ENCODE measurements around a stretch of chr5.

DNA sequence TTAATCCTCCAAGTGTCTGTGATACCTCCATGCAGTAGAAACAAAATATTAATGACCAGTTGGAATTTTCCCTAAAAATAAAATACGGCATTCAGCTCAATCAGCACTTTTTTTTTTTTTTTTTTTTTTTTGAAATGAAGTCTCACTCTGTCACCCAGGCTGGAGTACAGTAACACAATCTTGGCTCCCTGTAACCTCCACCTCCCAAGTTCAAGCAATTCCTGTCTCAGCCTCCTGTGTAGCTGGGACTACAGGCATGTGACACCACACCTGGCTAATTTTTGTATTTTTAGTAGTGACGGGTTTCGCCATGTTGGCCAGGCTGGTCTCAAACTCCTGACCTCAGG lies 48.4 kb downstream of the WDR41 start:
- RRBS = no CpG with 5 or more reads among the region's 3 CpGs

DNA sequence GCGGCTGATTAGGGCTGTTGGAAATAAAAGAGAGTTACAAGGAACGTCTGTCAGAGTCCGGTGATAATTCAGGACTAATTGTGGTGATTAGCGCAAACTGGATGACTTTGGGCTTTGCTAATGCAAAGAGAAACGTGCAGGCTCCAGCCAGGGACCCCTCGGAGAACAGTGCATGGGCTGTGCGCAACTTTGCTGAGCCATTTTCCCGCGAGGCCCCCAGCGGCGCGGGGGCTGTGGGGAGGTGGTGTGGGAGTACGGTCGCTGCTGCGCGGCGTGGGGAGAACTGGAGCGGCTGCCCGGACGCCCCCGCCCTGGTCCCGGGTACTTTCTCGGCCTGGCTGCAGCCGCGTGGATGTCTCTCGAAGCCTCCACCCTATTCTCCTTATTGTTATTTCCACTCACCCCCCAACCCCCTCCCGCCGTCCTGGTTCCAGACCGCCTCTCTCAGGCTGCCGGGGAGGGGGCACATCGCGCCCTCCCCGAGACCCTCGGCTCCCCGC lies 68.4 kb upstream of the TBCA start:
- RRBS = 74% methylated on average over 4 of the region's 35 CpGs

- RRBS = no CpG with 5 or more reads among the region's 14 CpGs
These were observed 88.9 kb upstream of the TBCA start for GRCh38 chr5:77864861-77865600.

DNA sequence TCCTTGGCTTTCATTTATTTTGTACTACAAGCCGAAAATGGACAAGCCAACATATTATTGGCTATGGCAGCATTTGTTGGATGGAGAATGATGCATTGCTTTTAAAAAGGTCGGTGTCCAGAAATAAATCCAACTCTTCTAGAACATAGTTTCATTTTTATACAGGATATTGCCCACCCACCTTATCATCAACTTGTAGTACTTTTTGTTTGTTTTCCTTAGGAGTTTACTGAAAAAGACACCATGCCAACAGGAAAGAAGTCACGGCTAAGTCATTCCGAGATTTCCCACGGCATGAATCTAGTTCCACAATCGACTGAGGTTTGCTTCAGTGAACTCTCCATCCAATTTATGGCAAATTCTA lies 237.6 kb downstream of the AP3B1 start:
- RRBS = no CpG with 5 or more reads among the region's 6 CpGs

DNA sequence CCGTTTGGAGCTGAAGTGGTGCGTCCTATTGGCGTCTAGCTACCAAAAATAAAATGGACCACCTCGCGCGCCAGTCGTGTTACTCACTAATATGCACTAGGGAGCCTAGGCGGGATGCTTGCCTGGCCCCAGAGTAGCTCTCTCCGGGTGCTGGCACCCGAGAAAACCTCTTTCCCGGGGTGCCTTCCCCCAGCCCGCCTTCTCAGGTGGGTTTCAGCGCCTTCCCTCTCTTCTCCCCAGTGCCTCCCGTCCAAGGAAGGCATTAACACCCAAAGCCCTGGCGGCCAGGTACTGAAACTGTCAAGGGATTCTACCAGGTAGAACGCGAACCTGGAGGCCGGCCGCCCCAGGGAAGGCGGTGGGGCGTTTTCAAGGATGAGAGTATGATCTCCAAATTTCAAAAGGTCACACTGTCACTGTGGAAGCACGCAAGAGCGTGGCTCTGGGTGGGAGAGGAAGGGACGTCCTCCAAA lies 1.1 kb upstream of the AP3B1 start:
- RRBS = no CpG with 5 or more reads among the region's 24 CpGs

DNA sequence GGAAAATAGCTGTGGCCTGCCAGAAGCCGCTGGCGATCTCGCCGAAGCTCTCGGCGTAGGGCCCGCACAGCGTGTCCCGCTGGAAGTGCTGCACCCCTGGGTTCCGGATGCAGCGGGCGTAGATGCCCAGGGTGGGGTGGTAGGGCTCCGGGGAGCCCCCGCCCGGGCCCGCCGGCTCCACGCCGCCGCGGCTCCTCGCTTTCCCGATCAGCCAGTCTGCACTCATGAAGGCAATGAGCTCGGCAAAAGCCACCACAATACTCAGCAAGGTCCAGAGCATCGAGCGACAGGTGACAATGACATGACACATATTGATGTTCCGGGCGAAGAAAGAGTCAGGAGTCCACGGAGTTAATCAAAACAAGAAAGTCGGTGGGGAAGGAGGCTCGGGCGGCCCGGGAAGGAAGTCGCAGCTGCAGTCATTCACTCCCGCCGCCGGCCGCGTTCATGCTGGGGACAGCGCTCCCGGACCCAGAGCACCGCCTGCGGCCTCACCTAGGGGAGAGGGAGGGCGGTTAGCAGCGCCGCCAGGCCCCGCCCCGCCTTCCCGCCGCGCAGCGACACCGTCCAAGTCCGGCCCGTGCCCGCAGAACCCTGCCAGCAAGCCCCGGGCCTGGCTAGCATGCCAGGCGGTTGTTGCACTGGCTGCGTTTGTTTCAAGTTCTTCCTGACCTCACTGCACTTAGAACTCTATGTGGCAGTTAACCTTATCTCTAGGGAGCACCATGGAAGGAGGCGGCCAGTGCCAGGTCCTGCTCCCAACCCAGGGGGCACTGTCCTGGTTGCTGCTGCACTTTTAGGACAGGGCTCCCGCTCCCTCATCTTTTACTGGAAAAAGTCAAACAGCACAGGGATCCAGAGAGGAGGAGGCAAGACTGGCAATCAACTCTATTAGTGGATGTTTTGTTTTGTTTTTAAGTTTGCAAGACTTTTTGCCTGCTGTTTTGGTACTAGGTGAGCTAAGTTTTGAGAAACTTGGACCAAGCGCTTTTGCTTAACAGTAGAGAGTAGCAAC lies 138.4 kb downstream of the LHFPL2 start:
- RRBS = 91% methylated on average over 23 of the region's 62 CpGs

DNA sequence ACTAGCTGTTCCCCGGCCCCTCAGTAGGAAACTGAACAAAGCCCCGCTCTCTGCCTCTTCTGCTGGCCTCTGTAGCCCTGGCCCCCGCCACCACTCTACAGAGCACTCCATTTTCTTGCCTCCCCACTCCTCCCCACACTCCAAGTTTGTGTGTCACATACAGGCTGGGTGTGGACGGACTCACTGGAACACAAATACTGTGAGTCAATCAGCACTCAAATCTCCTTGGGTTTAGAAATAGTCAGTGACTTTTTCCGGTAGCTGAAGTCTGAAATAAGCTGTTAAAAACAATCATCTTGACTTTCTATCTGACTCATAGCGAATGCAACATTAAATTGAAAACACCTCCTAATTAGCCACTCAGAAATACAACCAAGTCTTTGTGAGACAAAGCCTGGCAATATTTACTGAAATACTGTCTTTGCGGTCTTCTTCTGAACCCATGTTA lies 122.5 kb downstream of the LHFPL2 start:
- RRBS = no CpG with 5 or more reads among the region's 7 CpGs

DNA sequence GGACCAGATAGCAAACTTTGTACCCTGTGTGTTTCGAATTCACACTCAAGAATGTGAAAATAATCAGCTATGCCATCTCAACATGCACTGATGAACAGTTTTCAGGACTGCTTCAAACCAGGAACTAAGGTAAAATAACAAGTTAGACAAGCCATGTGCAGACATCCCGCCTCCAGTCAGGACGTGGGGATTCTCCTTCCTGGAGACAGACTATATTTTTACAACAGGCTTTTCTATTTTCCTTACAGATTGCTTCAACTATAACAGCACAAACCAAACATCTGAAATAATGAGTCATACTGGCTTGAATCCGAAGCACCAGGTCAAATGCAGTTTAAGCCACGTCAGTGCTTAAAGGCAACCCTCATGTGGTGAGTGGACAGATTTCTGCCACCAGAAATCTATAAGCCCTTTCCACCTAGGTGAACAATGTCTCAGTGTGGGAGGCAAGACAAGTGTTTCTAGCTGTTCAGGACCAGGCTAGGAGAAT lies 53.5 kb downstream of the LHFPL2 start:
- RRBS = no CpG with 5 or more reads among the region's 5 CpGs

DNA sequence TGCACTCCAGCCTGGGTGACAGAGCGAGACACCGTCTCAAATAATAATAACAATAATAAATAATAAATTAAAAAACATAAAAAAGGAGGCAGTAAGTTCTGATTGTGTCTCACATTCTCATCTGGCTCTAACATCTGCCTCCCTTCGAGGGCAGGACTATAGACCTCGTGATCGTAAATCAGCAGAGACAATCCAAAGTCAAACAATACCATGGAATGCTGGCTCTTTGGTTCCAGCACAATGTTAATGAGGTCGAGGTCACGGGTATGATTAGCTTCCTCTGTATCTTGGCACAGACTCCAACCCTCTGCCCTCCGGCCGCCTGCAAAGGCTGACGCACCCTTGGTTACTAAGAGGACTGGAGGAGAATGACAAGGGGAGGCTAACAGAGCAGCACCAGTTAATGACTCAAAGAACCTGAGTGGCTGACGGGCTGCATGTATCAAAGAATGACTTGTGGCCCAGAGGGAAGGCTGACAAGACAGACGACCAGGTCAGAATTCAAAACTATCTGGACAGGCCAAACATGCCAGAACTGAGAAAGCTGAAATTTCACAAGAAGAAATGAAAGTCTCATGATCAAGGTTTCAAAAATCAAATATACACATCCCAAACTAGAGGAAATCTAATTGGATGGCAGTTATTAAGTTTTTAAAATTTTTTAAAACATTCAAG lies 10.1 kb downstream of the LHFPL2 start:
- RRBS = no CpG with 5 or more reads among the region's 12 CpGs

- RRBS = no CpG with 5 or more reads among the region's 6 CpGs
These were observed 3.9 kb downstream of the LHFPL2 start for GRCh38 chr5:78644395-78645262.

GRCh38 chr5:78690997-78691693 lies 42.6 kb upstream of the LHFPL2 start:
- RRBS = no CpG with 5 or more reads among the region's 3 CpGs

DNA sequence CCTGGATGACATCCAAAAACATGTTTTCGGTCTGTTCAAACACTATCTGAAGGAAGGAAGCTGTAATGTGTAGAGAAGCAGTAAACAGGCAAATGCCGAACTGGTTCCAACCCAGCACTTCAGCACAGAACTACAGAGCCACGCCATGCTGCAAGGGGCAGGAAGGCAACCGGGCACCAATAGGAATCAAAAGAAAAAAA lies 12.2 kb downstream of the ARSB start:
- RRBS = no CpG with 5 or more reads among the region's 4 CpGs

DNA sequence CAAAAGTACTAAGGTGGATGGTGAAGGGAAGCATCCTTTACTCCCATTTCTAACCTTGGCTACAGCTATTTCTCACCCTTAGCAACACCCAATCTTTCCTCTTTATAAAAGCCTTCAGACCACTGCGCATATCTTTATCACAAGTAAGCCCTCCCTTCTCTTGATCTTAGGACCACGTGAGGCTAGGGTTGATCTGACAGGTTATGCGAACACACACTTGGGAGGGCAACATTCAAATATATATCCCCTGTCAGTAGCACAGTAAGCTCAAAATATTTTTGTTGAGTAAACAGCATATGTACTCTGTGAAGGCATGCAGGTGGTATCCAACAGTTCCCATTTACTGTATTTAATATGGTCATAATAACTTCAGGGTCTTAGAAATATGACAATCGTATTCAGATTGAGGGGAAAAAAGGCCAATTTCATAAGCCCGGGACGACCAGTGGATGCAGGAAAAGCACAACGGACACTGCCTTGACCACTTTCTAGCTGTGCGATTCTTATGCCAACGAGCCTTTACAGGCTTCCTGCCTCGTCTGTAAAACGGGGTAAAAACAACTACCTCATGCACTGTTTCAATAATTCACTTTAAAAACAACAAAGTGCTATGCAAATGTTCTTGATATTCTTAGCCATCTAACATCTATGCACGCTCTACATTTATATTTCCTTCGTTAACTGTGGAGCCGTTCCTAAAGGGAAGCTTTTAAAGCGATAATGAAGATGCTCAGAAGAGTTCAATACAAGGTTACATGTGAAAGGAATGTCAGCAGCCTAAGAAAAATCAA lies 1.3 kb downstream of the ARSB start:
- RRBS = no CpG with 5 or more reads among the region's 15 CpGs

GRCh38 chr5:79081725-79082366 lies 12.3 kb downstream of the BHMT2 start:
- RRBS = no CpG with 5 or more reads among the region's 6 CpGs

DNA sequence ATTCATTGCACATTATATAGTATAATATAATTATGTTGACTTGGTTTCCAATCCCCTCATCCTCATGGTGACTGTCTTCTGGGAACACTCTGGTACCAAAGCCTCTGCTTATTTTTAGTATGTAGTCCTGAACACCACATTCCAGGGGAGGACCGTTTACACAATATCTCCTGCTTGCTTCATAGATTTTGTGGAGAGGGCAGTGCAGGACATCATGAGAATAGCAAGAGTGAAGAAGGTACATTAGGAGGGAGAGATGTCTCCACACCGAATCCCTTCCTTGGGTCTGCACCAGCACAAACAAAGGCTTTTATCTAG lies 20.5 kb upstream of the BHMT start:
- RRBS = no CpG with 5 or more reads among the region's 2 CpGs

DNA sequence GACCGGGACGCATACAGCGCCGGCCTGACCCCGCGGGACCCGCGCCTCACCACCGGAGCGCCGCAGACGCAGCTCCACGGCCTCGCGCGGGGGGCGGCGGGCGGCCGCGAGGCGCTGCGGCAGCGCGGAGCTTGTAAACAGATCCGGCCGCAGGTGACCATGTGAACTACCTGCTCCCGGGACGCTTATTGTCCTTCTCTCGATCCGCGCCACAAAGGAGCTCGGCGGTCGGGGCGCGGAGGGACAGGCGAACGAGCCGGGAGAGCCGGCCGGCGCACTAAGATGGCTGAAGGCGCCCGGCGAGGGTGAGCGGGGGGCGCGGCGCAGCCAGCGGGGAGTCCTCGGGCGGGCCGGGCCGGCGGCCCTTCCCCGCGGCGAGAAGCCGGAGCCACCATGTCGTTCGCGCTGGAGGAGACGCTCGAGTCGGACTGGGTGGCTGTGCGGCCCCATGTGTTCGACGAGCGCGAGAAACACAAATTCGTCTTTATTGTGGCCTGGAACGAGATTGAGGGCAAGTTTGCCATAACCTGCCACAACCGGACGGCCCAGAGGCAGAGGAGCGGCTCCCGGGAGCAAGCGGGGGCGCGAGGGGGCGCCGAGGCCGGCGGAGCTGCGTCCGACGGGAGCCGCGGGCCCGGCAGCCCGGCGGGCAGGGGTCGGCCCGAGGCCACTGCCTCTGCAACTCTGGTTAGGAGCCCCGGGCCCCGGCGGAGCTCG lies 485 bp downstream of the JMY start:
- RRBS = 2% methylated on average over 48 of the region's 98 CpGs

DNA sequence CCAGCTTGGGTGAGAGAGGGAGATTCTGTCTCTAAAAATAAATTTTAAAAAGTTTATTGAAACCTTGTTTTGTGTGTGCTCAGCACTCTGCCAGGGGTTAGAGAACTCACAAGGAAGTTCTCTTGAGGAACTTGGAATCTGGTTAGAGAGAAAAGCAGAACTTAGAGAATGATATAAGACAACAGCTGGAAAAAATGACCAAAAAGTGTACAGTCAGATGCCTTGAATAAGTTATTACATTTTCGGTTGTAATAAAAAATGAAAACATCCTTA lies 21.8 kb upstream of the TENT2 start:
- RRBS = no CpG with 5 or more reads among the region's 1 CpG

- RRBS = no CpG with 5 or more reads among the region's 5 CpGs
These were observed 15.7 kb downstream of the TENT2 start for GRCh38 chr5:79627704-79628646.

- RRBS = no CpG with 5 or more reads among the region's 9 CpGs
These were observed 103.0 kb downstream of the SERINC5 start for GRCh38 chr5:80152751-80153307.

DNA sequence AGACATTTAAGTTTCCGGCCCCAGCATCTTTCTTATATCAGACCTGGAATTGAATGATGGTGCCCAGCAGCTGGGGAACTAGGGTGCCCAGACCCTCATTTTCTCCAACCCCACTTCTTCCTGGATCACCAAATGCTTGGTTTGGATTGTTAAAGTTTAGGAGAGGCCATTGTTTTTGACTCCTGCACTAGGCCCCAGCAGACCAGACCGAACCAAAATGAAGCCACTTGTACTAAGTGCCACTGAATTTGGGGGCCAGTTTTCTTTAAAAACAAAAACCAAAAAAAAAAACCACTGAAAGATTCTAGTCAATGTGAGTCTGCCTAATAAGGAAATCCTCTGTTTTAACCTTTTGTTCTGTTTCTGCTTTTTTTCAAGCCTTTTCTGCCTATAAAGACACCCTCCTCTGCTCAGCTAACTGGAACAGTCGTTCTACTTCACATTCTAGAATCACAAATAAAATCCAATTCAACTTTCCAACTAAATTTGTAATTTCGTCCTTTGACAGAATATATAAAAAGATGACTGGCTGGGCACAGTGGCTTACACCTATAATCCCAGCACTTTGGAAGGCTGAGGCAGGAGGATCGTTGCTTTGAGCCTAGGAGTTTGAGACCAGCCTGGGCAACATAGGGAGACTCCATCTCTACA lies 64.9 kb downstream of the SERINC5 start:
- RRBS = no CpG with 5 or more reads among the region's 5 CpGs

Data from PFSK-1 (cell line).